Osteocyte (in vitro differentiated cells): ENCODE measurements around a stretch of chr10.

DNA sequence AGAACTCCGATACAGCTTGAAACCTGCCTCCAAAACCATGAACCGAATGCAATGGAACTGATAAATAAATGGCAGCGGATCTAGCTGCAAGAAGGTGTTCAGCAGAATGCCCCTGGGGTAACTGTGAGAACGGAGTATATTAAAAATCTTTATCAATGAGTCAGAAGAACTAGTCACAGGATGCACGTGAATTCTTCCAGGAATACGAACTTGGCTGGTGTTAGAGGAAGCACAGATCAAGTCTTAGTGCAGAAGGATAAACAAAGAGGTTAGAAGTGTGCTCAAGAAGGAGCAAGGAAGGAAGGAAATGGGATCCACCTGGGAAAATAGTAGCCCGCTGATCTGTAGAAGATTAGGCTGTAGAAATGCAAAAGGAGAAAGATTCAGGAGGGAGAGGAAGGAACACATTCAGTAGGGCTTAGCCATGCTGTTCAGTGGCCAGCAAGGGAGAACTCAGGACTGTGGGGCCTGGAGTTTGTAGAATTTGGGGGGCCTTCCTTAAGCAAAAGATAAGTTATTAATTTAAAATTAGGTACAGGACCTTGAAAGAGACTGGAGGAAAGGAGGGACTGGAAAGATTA, 142.2 kb upstream of the PRKCQ start:
- PRO-cap: no peak

DNA sequence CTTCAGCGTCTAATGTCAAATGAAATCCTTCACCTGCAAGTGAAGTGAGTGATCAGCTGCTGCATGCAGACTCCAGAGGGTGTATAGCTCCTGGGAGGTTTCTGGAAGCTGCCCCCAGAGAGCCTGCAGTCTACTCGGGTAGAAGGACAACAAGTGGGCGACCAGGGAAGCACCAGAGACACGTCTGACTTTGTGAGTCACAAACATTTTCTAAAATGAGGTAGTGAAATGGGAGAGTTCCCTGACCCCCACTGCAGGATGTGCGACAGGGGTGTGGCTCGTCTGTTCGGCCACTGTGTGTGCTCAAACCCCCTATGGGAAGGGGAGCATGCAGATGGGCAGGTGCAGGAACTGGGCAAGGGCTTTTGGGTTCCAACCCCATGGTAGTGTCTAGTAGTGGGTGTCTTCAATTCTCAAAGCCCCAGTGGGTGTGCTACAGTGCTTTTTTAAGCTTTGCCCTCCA, 177.1 kb upstream of the PRKCQ start:
- PRO-cap: no peak

DNA sequence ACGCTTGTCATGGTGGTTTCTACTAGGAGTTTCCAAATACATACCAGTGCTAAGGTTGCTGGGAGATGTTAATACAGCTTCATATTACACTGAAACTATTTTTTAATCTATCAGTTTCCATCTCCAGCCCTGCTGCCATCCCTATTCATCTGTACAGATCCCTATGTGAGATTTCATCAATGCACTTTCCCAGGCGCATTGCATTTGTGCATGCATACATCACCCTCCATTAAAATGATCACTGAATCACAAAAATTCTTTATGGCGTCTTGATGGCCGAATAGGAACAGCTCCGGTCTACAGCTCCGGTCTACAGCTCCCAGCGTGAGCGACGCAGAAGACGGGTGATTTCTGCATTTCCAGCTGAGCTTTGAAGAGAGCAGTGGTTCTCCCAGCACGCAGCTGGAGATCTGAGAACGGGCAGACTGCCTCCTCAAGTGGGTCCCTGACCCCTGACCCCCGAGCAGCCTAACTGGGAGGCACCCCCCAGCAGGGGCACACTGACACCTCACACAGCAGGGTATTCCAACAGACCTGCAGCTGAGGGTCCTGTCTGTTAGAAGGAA, 273.6 kb downstream of the SFMBT2 start:
- PRO-cap: no peak

- PRO-cap: no peak
Observed at GRCh38 chr10:7334475-7335031, 76.3 kb downstream of the SFMBT2 start.

- PRO-cap: no peak
Observed at GRCh38 chr10:7406952-7407801, 3.7 kb downstream of the SFMBT2 start.

DNA sequence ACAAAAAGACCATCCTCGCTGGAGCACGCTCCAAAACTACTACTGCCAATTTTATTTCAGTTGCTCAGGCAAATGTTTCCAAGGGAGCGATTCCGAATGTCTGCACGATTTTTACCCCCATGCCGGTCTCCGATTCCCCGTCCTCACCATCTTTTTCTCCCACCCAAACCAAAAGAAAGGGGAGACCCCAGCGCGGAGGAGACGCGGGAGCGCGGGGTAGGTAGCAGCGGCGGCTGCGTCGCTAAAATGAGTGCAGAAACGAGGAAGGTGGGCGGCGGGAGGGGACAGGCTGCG, 694 bp downstream of the SFMBT2 start:
- PRO-cap: no peak

DNA sequence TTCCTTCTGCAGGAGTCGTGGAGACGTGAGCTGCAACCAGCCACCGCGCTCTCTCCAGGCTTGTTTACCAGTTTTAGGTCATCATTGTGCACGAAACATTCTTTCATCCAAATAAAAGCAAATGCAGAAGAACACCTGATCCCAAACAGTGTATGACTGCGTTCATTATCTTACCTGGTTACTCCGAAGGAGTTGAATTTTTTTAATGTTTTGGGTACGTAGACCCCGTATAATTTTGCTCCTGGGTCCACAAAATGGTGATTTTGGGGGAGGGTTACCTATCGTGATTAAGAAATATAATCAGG, 2.4 kb upstream of the SFMBT2 start:
- PRO-cap: no peak

DNA sequence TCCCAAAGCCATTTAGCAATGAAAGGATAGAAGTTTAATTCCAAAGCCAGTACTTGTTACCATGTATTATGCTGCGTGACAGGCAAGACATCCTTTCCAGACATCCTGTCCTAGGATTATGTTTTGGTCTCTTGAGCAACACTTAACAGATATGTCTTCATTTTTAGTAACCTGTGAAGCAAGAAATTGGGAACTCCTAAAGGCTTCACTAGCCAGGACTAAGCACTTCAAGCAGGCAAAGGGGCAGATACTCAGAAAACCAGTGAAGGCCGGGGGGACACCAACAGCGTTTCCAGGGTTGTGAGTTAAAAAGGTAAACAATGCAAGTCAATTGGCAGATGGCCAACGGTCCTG, 77.5 kb upstream of the SFMBT2 start:
- PRO-cap: no peak

DNA sequence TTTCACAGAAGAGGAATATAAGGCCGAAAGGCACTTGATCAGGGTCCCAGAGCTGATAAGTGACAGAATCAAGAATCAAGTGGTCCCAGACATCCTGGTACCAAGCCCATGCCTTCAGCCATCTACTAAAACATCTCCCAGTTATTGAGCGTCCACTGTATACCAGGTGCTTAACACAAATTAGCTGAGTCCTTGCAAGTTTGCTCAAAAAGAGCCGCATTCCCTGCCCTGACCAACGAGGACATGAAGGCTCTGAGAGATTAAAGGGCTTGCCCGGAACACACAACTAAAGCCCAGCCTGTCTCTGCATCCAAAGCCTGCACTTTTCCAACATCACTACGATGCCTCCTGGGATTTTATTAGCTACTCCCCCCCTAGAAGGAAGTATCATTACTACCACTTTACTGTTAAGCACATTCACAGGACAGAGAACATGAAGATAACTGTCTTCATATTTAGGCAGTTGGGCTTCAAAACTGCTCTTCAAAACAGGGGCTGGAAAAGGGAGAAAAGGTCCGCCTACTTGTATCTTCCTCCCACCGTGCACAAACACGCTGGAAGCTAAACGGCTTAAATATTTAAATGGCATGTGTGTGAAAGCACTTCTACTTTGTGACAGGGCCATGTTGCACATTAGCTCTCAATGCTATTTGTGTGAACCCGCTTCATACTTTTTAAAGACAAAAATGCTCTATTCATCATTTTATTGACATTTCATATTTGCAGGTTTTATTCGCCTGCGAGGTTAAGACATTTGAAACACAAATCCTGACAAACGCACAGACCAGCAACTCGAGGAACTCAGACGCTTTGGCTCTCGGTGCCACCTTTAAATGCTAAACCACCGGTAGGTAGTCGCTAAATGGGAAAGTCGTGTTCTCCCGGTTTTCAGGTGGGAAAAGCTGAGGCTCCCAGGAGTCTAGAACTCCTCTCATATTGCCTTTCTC, 1.0 kb downstream of the ITIH5 start:
- PRO-cap: no peak

GRCh38 chr10:7700415-7700888, 2.7 kb upstream of the ITIH2 start:
- PRO-cap: no peak

GRCh38 chr10:7773727-7774188, 14.0 kb downstream of the KIN start:
- PRO-cap: no peak

GRCh38 chr10:7778727-7779130, 9.1 kb downstream of the KIN start:
- PRO-cap: no peak

DNA sequence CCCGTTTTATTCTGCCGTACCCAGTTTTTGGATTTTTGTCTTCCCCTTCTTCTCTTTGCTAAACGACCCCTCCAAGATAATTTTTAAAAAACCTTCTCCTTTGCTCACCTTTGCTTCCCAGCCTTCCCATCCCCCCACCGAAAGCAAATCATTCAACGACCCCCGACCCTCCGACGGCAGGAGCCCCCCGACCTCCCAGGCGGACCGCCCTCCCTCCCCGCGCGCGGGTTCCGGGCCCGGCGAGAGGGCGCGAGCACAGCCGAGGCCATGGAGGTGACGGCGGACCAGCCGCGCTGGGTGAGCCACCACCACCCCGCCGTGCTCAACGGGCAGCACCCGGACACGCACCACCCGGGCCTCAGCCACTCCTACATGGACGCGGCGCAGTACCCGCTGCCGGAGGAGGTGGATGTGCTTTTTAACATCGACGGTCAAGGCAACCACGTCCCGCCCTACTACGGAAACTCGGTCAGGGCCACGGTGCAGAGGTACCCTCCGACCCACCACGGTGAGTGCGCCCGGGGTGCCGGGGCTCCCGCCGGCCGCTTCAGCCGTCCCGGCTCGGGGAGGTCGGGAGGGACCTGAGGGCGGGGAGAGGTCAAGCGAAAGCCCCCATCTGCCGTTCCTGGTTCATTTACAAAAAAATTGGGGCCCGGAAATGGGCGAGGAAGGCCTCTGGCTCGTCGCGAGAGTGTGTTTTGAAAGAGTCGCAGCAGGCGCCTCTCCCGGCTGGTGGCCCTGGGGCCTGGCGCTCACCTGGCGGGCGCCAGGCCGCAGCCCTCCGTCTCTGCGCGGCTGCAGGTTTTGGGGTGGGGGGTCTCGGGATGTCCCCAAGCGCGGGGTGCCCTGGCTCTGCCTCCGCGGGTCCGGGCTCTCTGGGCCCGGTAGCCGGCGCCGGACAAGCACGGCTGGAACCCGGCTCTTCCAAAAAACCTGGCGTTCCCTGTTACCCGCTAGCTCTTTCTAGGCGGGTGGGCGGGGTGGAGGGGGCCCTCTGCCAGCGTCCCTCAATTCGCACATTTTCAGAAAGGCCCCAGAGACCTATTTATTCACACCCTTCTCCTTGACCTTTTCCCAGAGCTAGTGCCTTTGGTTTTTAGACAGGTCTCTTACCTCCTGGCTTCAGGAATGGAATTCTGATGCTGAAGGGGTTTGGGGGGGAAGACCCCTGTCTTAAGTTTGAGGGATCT, 1.3 kb downstream of the GATA3 start:
- PRO-cap: no peak

DNA sequence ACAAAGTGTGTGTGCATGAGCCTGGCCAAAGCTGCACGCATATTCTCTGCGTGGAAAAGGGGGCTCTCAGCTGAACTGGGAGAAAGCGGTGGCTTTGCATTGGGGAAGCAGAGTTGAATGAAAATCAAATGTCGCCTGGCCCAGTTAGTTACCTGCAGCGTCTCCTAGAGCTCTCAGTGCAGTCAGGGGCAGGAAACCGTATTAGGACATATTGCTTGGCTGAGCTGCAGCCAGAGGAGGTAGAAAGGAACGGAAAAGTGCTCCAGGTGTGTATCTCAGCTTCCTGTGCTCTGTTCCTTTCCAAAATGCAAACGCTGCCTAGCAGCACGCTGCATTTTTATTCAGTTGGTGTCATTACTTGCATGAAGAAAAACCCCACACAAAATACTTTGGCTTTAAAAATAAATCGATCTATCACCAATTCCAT, 4.9 kb downstream of the GATA3 start:
- PRO-cap: no peak

DNA sequence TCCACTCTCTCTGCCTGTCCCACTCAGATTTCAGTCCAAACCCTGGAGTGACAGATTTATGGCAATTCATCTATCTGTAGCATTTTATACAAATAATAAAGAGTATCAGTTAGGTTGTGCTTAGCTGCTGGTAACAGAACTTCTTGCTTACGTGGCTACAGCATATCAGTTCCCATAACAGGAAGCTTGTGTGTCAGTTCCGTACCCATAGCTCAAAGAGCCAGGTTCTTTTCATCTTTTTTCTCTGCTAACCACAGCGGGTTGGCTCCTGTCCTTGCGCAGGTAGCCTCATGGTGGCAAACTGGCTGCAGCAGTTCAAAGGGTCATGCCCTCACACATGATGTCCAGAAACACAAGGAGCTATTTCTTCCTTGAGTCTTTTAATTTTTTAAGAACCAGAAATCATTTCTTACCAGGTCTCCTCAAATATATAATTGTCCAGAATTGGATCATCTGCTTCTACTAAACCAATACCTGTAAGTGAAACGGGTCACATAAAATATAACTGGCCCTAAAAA, 1041.8 kb downstream of the GATA3 start:
- PRO-cap: no peak

GRCh38 chr10:10092584-10092885, 925.1 kb upstream of the CELF2 start:
- PRO-cap: no peak

DNA sequence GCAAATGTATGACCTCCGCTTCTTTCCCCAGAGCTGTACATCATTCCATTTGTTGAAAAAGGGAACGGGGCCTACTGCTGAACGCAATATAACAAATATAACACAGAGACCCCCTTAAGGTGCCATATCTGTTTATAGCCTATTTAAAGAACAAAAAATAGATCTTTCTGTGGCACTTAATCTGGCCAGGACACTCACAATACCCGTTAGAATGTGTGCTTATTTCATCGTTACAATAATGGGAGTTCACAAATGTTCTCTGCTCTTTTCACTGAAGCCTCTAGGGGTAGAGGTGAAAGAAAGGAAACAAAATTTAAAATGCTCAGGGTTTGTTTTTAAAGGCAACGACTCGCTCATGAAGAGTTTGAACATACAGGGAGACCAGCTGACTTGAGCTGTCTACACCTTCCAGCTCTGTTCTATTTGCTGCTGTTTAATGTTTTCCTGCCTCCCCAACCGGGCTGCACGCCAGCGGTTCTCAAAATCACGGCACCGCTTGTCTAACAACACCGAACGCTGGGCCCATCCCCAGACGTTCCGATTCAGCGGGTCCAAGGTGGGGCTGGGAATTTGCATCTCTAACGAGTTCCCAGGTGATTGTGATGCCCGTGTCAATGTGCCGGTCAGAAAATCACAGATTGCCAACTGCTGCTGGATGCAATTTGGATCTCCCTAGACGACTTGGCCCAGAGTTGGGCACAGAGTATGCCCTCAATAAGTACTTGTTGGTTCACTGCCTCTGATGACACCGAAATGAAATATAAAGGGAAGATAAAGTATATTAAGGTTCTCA, 28.2 kb downstream of the CELF2 start:
- PRO-cap: no peak

DNA sequence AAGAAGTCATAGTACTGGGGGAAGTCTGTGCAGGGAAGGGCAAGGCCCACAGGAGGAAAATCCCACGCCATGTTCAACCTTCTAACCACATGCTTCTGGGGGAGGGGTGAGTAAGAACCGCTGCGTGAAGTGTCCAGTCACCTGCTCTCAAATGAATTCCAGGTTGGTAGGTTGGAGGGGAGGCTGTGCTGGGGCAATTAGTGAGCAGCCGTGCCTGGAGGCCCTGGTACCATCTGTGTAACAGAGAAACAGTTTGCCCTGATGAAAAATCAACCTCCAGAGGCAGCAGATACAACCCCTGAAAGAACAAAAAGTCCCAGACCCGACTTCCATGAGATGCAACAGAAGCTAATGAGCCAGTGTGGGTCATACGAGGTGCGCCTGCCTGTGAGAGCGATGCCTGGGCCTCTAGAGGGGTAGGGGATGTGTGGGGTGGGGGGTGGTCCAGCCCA, 39.2 kb downstream of the CELF2 start:
- PRO-cap: no peak

DNA sequence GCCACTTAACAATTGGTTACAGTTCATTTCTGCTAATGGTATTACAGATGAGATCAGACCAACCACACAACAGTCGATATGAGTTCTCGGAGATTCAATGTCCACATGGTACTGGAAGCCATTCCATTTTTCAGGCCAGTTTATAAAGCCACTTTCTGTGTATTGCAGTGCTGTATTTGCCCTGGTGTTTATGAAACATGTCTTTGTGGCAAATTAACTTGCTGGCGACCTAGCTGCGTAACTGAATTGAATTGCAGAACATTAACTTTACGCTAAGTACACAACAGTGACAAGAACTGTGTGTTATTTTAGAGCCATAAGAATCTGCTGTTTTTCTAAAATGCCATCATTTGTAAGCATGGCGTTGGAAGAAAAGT, 76.3 kb downstream of the CELF2 start:
- PRO-cap: no peak

DNA sequence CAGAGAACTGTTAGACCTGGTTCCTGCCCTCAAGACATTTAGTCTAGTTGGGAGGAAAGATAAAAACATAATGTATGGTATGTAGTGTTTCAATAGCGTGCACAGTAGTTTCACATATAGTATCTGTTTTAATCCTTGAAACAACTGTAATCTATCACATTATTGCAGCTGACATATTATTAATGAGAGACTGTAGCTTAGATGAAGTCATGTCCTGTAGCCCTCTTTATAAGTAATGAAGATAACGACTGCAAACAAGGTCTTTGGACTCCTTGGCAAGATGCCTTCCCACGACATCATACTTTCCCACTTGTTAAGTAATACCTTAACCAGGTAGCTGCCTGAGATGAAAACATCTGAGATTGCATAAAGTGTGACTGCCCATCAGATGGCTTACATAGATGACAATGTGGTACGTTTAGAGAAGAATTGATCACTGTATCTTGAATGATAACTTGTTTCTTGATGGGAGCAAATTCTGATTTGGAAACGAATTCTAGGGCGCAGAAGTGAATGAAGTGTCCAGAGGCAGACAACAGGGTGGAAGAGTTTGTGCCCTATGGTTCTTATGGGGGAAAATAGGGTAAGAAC, 124.2 kb downstream of the CELF2 start:
- PRO-cap: no peak